Occipital lobe (tissue), 2 donors: ENCODE measurements around the gene ACBD4.

DNA sequence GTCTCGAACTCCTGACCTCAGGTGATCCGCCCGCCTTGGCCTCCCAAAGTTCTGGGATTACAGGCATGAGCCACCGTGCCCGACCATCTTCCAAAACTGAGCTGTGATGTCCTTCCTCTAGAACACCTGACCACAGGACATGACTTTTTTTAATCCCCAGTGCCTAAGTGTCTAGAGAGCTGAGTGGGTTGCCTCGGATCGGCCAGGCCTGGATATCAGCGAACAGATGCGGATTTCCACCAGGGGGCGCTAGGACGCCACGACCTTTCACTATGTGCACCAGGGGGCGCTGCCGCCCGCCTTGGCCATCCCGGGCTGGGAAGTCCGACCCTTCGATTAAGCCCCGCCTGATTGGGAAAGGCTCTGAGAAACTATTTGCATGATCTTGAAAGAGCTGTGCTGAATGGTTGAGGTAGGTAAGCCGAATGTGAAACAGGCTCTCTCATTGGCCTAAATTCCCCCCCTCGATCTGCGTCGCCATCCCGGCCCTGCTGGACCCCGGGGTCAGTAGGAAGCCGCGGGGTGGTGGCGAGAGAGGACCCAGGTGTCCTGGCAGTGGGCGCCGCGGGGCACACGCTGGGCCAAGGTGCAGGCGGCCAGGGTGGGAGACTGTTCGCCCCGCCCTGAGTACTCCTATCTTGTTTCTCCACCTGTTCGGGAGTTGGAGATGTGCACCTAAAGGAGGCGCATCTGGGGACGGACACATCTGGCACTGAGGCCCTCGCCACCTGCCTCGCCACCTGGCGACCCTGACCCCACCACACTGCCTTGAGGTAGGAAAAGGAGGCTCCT, at the start of gene ACBD4:
TSS of gene ACBD4 (plus strand) at position 507 of the 792 bp plus-strand sequence.
- RAMPAGE, long total RNA, result no peak

GRCh38 chr17:45148013-45148390, 273 bp upstream of the HEXIM1 start:
- RAMPAGE, long total RNA, result start-site peak on the minus strand at chr17:45148156-45148270, 13 and 12 reads in 2 replicates

GRCh38 chr17:45158137-45158396, 3.6 kb upstream of the HEXIM2 start:
- RAMPAGE, long total RNA, result no peak

DNA sequence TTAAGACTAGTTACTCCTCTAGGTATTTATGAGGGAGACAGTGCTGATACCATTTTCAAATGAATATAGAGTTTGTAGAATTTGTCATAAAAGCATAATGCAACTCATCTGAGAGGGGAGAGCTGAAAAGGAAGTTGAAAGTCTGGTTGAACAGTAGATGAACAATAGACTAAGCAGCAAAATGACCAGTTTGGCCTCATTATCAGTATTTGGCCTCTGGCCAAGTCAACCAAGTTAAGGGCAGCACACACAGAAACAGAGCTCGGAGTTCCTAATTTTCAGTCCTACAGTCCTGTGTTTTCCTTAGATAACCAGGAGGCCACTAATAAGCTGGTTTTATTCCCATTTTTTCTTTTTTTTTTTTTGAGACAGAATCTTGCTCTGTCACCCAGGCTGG, 3.3 kb upstream of the HEXIM2 start:
- RAMPAGE, long total RNA, result no peak

DNA sequence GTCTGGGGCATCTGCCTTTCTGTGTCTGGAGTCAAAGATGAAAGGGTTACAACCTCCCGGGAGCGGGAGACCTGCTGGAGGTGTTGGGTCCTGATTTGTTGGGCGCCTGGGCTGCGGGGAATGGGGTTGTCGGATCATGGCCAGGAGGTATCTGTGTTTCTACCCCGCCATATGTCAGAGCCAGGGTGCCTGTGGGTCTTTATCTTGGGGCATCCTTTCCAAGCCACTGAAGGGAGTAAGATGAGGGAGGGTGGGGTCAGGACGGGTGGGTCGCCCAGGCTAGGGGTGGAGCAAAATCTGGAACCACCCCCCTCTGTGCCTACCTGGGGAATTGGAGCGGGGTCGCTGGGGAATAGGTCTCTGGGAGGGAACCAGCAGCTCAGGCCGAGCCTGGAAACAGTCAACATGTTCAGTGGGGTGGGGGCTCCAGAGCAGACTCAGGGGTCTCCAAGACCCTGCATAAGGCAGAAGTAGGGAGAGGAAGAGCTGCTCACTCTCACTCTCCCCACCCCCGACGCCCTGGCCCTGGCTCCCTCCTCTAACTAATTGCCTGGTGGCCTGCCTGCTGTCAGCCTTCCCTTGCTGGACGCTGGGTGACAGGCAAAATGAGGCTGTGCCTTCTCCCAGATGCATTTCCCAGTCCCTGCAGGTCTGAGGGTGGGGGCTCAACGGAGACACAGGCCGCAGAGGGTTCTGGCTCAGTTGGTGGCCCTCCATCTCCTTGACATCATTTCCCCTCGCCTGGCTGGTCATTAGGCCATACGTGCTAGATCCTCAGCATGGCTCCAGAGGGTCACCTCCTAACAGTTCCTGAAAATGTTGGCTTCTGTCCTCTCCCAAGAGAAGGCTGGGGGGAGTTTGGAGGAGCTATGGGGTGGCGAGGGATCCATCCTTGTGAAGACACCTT, 1.2 kb downstream of the FMNL1 start:
- RAMPAGE, long total RNA, result no peak

DNA sequence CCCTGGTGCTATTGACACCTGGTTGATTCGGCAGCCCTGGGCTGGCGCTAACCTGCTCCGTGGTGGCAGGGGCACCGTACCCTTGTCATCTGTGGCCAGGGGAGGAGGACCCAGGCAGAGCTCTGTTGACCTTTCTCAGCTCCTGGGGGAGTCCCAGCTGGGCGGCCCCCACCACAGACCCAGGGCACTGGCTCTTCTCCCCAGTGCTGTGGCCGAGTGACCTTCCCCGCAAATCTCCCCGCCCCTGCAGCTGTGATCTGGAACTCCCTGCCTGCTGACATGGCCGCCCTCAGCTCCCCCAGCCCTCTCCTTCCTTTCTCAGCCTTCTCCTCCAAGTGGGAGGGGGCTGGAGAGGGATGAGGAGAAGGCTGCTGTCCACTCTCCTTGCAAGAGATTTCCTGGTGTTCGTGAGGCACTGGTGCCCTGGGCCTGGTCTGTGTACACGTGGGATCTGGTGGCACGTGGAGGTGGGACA, 8.0 kb downstream of the FMNL1 start:
- RAMPAGE, long total RNA, result no peak

GRCh38 chr17:45231884-45232151, 10.1 kb downstream of the FMNL1 start:
- RAMPAGE, long total RNA, result no peak

DNA sequence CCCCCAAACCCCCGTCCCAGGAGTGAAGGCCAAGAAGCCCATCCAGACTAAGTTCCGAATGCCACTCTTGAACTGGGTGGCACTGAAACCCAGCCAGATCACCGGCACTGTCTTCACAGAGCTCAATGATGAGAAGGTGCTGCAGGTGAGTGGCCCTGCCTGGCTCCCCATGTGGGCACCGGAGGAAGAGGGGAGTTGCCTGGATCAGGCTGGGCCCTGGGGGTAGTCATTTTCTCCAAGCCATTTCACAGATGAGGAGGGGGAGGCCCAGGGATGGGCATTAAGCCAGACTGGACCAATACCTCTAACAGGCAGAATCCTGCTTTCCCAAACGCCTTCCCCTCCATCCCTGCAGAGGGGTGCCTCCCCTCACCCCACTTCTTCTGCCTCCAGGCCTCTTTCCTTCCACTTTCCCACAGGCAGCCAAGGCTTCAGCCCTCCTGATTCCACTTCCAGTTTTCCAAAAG, 19.5 kb downstream of the SPATA32 start:
- RAMPAGE, long total RNA, result no peak

GRCh38 chr17:45307323-45308077, 9.3 kb downstream of the MAP3K14 start:
- RAMPAGE, long total RNA, result no peak

GRCh38 chr17:45404886-45406196, 27.3 kb downstream of the ARHGAP27 start:
- RAMPAGE, long total RNA, result no peak

- RAMPAGE, long total RNA, result no peak
Observed at GRCh38 chr17:45408570-45409428, 23.9 kb downstream of the ARHGAP27 start.

GRCh38 chr17:45415242-45416097, 17.2 kb downstream of the ARHGAP27 start:
- RAMPAGE, long total RNA, result no peak

DNA sequence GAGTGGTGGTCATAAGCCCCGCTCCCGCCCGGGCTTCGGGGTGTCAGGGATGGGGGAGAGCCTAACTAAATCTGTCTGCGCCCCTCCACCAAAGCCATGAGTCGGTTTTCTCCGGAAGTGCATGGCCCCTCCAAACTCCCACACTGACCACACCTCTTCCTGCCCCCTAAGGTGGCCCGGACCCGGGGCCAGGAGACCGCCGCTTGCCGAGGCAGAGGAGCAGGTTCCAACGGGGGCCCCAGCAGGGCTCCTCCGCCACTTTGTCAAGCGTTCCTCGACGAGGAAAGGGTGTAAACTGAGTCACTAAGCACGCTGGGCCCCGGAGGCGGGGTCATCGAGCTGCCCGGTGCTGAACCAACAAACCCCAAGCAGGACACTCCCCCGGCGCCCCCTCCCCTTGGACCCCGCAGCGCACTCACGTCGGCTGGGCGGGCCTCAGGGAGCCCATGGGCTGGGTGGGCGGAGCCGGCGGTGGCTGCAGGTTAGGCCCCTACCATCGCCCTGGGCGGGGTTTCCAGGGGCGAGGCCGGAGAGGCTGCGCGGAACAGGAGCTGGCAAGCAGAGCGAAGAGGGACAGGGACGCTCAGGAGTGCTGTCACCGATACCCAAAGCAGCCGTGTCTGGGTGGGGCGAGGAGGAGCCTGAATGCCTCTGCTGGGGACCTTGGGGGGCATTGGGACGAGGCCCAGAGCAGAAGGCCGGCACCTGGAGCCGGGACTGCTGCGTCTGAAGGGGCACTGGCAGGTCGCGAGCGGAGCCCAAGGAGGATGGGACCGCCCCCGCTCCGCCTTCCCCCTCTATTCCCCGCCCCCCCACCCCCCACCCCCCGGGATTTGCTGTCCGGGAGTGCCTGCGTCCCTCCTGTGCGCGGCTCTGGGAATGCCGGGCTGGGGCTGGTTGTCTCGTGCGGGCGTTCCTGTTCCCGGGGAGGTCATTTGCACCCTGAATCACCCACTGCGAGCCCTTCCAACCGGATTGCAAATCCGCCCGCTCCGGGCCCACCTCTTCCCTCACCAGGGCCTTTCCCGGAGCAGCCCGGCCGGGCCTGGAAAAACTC, 1.1 kb downstream of the ARHGAP27 start:
- RAMPAGE, long total RNA, result no peak

GRCh38 chr17:45935840-45936445, 41.6 kb downstream of the MAPT start:
- RAMPAGE, long total RNA, result no peak

DNA sequence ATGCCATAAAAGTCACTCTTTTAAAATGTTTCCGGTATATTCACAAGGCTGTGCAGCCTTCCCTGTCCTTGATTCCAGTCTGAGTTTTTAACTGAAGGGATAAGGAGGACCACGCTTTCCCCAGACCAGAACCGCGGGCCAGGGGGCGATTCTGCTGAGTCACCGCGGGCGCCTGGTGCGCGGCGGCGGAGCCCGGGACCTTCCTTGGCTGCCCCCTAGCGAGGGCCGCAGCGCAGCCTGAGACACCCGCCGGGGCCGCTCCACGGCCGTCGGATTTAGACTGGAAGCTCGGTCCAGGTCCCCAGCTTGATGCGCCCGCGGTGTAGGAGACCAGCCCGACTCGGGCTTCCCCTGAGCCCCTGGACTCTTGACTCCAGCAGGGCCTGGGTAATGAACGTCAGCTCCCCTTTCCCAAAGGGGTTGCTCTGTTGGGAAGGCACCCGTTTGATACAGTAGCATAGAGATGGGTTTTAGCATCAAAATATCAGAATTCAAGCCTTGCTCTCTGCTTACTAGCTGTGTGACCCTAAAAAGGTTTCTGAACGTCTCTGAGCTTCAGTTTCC, 49.9 kb upstream of the STH start:
- RAMPAGE, long total RNA, result no peak

DNA sequence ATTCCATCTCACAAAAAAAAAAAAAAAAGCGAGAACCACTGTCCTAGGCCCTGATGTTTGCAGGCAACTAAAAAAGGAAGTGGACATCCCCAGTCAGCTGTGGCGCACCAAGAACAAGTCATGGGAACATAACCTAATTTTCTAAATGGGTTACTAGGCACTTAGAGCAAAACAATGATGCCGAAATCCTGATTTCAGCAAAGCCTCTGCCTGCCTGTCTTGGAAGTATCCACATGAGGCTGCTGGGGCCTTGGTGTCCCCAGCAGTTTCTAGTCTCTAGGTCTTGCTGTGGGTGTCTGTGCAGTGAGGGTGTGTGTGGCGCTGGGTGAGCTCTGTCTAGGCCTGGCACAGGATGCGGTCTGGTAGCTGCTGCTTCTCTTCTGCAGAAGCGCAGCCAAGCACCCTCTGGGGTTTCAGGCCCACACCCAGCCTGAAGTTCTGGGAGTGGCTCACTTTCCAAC, 21.0 kb downstream of the STH start:
- RAMPAGE, long total RNA, result no peak

GRCh38 chr17:46030083-46030920, 31.3 kb downstream of the STH start:
- RAMPAGE, long total RNA, result no peak

GRCh38 chr17:46034048-46034971, 35.3 kb downstream of the STH start:
- RAMPAGE, long total RNA, result no peak

DNA sequence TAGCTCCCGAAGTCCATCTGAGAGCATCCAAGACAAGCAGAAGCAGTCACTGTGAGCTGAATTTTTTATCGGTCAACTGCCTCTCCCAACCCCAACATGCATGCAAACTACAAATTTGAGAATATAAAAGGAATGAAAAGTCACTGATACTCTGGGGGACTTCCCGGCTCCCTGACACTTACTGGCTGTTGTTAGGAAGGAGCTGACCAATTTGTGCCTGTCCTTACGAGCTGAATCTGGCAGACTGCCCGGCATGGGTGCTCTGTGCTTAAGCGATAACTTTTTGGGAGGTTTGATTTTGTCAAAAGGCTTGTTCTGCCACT, 40.4 kb downstream of the STH start:
- RAMPAGE, long total RNA, result no peak

DNA sequence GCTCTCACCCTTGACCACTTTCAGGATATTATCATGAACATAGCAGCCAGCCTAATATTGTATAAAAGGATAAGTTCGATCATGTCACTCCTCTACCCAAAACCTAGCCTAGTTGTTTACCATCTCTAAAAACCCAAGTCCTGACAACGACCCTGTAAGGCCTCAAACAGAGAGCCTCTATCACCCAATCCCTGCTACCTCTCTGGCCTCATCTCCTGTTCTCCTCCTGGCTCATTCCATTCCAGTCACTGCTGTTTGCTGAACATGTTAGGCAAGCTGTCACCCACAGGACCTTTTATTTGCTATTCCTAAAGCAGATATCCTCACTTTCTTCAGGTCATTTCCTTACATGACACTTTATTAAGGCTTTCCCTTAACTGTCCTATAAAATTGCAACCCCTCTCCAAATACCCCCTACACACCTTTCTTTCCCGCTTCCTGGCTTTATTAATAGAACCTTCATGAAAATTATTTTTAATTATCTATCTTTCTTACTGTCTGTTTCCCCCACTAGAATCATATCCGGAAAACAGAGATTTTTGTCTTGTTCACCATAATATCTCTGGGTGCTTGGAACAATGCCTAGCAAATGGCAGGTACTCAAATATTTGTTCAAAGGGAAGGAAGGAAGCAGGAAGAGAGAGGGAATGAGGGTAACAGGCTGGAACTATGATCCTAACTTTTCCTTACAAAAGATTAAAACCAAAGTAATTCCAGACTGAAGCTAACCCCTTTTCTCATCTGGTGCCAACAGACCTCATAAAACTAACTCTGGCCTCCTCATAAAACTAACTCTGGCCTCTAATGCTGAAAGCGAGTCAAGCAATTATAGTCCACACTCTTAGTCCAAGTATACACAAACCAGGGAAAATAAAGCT, 85.0 kb downstream of the KANSL1 start:
- RAMPAGE, long total RNA, result no peak